Measurements from ENCODE around the gene RIN3.

GRCh38 chr14:91250103-91250713, 5.7 kb upstream of the GPR68 start:
- PRO-cap: no peak
- RAMPAGE, long total RNA, 2 experiments: no peak in any of the 2 experiments

DNA sequence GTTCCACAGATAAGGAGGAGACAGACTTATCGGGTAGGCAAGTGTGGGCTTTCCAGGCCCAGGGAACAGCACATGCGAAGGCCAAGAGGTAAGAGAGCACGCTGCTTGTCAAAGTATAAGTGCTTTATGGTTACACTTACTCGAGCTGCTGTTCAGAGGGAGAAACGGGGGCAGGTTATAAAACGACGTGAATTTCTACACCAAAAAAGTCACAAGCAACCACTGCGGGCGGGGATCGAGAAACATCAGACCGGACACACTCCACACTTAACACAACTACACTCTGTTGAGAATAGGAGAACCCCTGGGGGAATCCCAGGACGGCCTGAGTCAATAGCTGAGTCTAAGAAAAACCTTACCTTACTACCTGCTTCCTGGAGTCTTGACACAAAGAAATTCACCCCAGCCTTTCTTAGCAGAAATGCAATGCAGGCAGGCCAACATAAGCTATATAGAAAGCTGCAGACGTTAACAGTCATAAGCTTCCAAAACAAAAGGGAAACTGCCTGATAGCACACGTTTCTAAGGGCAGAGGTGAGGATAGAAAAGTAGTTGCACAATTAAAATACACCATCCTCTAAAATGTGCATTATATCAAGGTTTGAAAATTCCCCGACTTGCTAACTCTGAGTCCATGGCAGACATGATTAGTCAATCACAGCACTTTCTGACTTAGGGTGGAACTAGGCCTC, 68.2 kb downstream of the CCDC88C start:
- PRO-cap: no peak
- RAMPAGE, long total RNA, 2 experiments: no peak in any of the 2 experiments

GRCh38 chr14:91367074-91368089, 50.2 kb downstream of the CCDC88C start:
- PRO-cap: no peak
- RAMPAGE, long total RNA, 2 experiments: no peak in any of the 2 experiments

DNA sequence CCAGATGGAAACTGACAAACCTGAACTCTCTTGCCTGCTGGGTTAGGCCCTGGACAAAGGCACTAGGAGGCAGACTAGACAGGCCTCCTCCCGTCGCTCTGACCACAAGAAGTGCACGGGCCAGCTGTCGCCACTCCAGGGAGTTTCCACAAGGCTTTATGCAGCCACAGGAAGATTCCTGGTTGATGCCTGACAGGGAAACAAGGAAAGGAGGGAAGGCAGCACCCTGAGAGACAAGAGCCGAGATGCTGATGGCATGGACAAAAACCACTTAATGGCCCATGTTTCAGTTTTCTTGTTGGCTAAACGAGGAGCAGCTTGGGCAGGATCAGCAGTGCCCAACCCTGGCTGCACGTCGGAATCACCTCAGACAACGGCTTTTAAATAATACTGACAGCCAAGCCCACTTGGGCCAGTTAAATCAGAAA, 30.1 kb downstream of the CCDC88C start:
- PRO-cap: bidirectional peak, plus-strand start at position 195 of the sequence, minus-strand start at position 115 of the sequence
- RAMPAGE, long total RNA, 2 experiments: no peak in any of the 2 experiments

DNA sequence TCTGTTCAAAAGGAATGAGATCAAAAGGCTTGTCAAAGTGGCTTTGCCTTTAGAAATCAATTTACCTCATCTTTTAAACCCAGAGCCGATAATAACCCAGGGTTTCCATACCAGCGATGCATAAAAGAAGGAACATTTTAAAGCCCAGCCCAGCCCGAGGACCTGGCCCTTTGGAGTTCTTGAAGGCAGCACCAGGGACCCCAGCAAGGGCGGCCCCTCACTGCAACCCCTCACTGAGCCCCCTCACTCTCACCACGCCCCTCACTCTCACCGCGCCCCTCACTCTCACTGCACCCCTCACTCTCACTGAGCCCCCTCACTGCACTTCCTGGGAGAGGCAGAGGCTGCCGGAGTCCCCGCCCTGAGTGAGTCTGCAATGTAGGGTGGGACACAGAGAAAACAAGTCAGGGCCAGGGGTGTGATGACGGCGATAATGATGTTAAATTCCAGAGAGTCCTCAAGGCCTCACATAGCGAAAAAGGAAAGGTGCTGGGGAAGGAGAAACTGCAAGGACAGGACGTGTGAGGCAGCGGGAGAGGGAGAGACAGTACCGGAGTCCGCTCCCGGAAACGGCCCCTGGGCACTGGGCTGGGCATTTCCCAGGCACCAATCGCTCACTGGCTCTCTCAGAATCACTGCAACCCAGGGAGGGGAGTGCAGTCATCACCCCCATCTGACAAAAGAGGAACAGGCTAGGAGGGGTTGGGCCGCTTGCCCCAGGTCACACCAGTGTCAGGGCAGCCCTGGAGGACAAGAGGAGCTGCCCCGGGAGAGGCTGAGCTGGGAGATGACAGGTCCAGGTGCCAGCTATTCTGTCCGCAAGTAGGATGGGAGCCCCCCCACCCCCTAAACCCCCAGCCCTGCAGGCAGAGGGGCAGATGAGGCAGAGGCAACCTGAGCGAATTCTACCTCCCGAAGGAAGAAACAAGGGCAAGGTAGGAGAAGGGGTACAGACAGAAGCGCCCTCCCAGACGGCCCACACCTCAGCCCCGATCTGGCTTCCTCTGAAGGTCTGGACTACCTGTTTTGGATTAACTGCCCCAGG, 24.8 kb downstream of the CCDC88C start:
- PRO-cap: unidirectional peak, plus-strand start at position 470 of the sequence
- RAMPAGE, long total RNA, 2 experiments: no peak in any of the 2 experiments

DNA sequence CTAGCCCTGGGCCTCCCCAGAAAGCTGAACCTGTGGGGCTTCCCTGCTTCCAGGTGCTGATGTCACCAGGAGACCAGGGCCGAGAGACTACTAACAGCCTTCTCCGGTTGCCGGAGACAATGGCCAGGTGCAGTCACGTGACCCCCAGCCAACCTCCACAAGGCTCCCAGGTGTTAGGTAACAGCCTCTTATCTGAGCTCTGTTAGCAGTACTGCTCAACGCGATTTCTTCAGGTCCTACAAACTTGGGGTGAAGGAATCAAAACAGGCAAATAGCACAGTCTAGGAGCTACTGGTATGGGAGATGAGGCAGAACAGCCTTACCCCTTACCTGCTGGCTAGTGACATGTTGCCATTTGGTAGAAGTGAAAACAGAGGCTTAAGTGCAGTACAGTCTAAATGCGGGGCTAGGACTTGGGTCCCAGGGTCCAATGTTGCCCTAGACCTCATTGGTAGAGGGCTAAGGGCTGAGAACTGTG, 3.9 kb downstream of the CCDC88C start:
- PRO-cap: bidirectional peak, plus-strand start at position 191 of the sequence, minus-strand start at position 81 of the sequence
- RAMPAGE, long total RNA, 2 experiments: no peak in any of the 2 experiments

- PRO-cap: no peak
- RAMPAGE, long total RNA, 2 experiments: no peak in any of the 2 experiments
Observed at GRCh38 chr14:91510734-91510963, 539 bp upstream of the PPP4R3A start.

GRCh38 chr14:91750687-91751433, 19.0 kb upstream of the CATSPERB start:
- PRO-cap: no peak
- RAMPAGE, long total RNA, 2 experiments: no peak in any of the 2 experiments

DNA sequence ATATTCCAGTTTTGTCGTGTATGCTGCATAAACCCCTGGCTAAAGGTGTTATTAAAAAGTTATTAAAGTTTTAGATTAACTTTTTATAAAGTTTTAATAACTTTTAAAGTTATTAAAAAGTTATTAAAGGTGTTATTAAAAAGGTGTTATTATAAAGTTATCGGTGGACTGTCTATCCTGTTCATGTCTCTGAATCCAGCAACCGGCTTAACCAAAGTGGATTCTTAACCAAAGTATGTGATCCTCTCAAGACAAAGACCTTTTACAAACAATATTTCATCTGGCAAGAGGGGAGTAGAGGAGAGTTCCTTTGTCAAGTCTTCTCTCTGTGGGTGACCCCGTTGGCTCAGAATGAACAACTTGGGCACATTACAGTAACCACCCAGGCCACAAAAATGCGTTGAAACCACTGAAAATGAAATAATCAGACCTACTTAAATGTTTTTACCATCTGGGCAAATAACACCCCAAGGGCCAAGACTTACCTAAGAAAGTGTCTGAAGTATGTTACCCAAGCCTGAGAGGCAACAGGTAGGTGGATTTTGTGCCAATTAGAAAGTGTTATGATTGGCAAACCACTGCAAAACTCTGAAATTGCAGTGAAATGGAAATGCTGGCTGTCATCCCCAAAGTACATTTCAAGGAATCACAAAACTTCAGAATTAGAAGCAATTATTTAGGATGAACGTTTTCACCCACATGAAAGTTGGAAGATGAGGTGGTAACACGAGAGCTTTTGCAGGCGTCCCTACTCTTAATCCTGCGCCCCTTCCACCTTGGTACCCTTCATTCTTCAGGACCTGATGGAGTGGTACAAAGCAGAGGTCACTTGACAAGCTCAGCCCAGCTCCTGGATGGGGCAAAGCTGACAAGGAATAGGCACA, 1.3 kb downstream of the TC2N start:
- PRO-cap: no peak
- RAMPAGE, long total RNA, 2 experiments: no peak in any of the 2 experiments

DNA sequence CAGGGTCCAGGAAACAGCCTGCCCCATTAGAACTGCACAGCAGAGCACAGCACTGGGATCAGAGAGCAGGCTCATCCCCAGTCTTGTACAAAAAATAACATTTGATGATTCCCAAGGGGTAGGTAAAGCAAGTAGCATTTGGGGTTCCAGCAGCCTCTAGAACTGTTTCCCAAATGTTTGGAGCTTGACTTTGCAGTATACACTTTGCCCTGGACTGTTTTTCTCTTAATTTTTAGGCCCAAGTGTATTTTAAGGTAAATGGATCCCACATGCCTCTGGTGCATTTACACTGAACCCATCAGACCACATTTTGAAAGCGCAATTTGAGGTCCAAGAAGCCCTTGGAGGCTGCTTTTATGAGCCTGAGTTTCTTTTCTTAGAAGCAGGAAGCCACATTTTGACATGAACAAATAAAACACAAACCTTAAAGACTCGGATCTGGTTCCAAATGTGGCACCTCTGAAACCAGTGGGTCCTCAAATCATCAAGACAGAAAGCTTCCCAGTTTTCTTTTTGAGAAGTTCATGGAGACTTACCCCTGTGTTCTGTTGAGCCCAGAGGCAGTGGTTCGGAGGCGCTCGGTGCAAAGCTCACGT, 512 bp downstream of the TC2N start:
- PRO-cap: no peak
- RAMPAGE, long total RNA, 2 experiments: no peak in any of the 2 experiments

DNA sequence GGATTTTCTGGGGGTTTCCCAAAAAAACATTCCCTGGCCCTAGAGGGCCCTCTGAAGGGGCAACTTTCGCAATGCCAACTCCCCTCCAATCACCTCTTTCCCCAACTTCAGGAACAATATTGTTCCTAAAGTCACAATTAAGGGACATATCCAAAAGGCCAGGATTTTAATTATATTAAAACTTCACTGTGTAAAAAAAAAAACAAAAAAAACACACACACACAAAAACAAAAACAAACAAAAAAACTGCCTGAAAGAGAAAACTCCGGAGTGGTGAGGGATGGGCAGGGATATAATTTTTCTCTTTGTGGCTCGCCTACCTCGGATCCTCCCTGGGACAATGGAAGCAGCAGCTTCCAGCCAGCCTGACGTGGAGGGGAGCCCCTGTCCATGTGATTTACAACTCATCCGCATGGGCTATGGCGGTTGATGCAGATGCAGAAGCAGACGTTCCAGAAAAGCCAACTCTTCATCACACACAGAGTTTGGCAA, 16.2 kb upstream of the TC2N start:
- PRO-cap: no peak
- RAMPAGE, long total RNA, 2 experiments: no peak in any of the 2 experiments

GRCh38 chr14:91936749-91937437, 10.6 kb downstream of the FBLN5 start:
- PRO-cap: no peak
- RAMPAGE, long total RNA, 2 experiments: no peak in any of the 2 experiments

- PRO-cap: no peak
- RAMPAGE, long total RNA, 2 experiments: no peak in any of the 2 experiments
Observed at GRCh38 chr14:92004230-92004907, 35.5 kb downstream of the TRIP11 start.

- PRO-cap: no peak
- RAMPAGE, long total RNA, 2 experiments: no peak in any of the 2 experiments
Observed at GRCh38 chr14:92004908-92006202, 34.5 kb downstream of the TRIP11 start.

GRCh38 chr14:92105753-92106479, 466 bp downstream of the ATXN3 start:
- PRO-cap: bidirectional peak, plus-strand start at chr14:92105970, minus-strand start at chr14:92105938; bidirectional peak, plus-strand start at chr14:92106380, minus-strand start at chr14:92106218
- RAMPAGE, long total RNA, 2 experiments: no peak in any of the 2 experiments

GRCh38 chr14:92408853-92409552, 86.0 kb downstream of the SLC24A4 start:
- PRO-cap: no peak
- RAMPAGE, long total RNA, 2 experiments: no peak in any of the 2 experiments

GRCh38 chr14:92513099-92514104, at the start of gene RIN3:
TSS of gene RIN3 (plus strand) at chr14:92513781.
- PRO-cap: unidirectional peak, plus-strand start at chr14:92513630; unidirectional peak, plus-strand start at chr14:92513781; unidirectional peak, plus-strand start at chr14:92513833; unidirectional peak, minus-strand start at chr14:92514051
- RAMPAGE, long total RNA, 2 experiments: start-site peak on the plus strand in 1 of 2 experiments, at chr14:92513421-92513445 at its widest, 19 reads per replicate

- PRO-cap: no peak
- RAMPAGE, long total RNA, 2 experiments: no peak in any of the 2 experiments
Observed at GRCh38 chr14:92514908-92515257, 1.3 kb downstream of the RIN3 start.

DNA sequence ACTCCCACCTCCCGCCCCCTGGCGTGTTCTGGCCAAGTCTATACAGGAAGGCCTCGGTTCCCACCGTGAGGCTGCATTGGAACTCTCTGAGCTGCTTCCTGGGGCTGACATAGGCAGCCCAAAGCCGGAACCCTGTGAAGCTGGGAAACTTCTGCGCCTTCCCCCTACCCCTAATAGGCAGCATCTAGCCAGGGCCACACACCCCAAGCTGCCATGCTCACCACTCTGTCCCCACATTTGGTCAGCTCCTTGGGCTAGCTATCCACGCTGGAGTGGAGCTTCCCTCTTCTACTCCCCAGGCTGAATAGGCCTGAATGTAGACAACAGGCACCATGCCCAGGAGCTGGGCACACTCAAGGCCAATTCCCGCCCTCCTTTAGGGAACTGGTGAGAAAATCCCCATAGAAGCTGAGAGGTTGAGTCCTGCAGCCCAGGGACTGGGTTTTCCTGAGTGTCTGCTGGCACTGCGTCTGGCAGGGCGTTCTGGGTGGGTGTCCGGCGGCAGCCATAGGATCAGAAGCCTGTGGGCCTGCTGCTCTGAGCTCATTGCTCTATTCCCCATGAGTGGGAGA, 35.8 kb downstream of the RIN3 start:
- PRO-cap: no peak
- RAMPAGE, long total RNA, 2 experiments: no peak in any of the 2 experiments

DNA sequence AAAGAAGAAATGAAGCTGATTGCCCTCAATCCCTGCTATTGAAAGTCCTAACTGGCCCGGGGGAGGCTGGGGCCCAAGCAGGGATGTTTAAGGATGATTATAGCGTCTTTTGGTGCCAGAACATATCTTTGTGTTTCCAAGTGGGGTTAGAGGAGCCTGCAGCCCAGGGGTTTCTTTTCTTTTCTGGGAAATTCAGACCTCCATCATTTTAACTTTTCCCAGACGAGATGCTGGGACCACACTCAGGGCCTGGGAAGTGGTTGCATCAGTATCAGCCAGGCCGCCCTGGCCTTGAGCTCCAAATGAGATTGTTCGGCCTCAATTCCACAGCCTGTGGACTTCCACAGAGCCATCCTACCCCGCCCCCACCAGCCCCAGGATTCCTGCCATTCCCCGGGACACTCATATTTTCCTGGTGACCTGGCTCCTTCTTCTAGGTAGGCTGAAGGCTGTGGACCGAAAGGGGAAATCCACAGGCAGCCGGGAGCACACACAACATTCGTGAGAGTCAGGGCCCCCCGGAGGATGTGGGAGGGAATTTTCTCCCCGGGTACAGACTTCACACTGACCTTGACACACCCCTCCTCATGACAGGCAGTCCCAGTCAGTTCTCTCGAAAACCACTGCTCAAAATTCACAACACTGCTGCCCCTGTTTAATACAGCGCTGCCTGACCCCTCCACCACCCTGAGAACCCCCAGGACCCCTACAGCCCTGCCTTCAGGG, 39.8 kb downstream of the RIN3 start:
- PRO-cap: no peak
- RAMPAGE, long total RNA, 2 experiments: no peak in any of the 2 experiments